Right lobe of liver (tissue), 4 donors: ENCODE measurements around a stretch of chr17.

GRCh38 chr17:61479855-61480412 lies 27.7 kb downstream of the TBX4 start:
- PRO-cap, 4 experiments: no peak in any of the 4 experiments
- RAMPAGE, long total RNA, 2 experiments: no peak in any of the 2 experiments

GRCh38 chr17:61996179-61996926 lies 68.6 kb upstream of the INTS2 start:
- PRO-cap, 4 experiments: no peak in any of the 4 experiments
- RAMPAGE, long total RNA, 2 experiments: no peak in any of the 2 experiments

- PRO-cap, 4 experiments: no peak in any of the 4 experiments
- RAMPAGE, long total RNA, 2 experiments: no peak in any of the 2 experiments
These were observed 59.0 kb downstream of the MED13 start for GRCh38 chr17:62005866-62006730.

GRCh38 chr17:62062924-62063663 lies 2.0 kb downstream of the MED13 start:
- PRO-cap, 4 experiments: no peak in any of the 4 experiments
- RAMPAGE, long total RNA, 2 experiments: no peak in any of the 2 experiments

DNA sequence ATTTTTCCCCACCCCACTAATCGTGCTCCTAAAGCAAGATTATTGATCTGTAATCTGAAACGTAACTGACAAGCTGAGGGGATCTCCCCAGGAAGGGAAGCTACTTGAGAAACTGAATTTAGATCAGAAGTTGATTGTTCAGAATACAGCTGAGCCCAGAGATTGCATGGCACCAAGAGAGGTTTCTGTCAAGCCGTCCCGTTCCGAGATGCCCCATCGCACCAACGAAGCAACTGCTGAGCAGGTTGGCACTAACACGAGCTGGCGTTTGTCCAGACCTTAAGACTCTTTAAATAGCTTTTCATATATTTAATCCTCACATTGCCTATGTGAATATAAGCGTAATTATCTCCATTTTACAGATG lies 20.1 kb upstream of the TLK2 start:
- PRO-cap, 4 experiments: no peak in any of the 4 experiments
- RAMPAGE, long total RNA, 2 experiments: no peak in any of the 2 experiments

GRCh38 chr17:62477276-62477490 lies 1.4 kb upstream of the TLK2 start:
- PRO-cap, 4 experiments: no peak in any of the 4 experiments
- RAMPAGE, long total RNA, 2 experiments: no peak in any of the 2 experiments

- PRO-cap, 4 experiments: no peak in any of the 4 experiments
- RAMPAGE, long total RNA, 2 experiments: no peak in any of the 2 experiments
These were observed 2.4 kb downstream of the TLK2 start for GRCh38 chr17:62480940-62481434.

- PRO-cap, 4 experiments: no peak in any of the 4 experiments
- RAMPAGE, long total RNA, 2 experiments: no peak in any of the 2 experiments
These were observed 74.3 kb upstream of the MRC2 start for GRCh38 chr17:62553003-62553744.

- PRO-cap, 4 experiments: peak in 4 of 4 experiments; most common plus-strand start chr17:62611998 (in 1); most common minus-strand start chr17:62611837 (in 2)
- RAMPAGE, long total RNA, 2 experiments: no peak in any of the 2 experiments
These were observed 15.6 kb upstream of the MRC2 start for GRCh38 chr17:62611732-62612428.

GRCh38 chr17:62665757-62666881 lies 38.6 kb downstream of the MRC2 start:
- PRO-cap, 4 experiments: no peak in any of the 4 experiments
- RAMPAGE, long total RNA, 2 experiments: no peak in any of the 2 experiments

DNA sequence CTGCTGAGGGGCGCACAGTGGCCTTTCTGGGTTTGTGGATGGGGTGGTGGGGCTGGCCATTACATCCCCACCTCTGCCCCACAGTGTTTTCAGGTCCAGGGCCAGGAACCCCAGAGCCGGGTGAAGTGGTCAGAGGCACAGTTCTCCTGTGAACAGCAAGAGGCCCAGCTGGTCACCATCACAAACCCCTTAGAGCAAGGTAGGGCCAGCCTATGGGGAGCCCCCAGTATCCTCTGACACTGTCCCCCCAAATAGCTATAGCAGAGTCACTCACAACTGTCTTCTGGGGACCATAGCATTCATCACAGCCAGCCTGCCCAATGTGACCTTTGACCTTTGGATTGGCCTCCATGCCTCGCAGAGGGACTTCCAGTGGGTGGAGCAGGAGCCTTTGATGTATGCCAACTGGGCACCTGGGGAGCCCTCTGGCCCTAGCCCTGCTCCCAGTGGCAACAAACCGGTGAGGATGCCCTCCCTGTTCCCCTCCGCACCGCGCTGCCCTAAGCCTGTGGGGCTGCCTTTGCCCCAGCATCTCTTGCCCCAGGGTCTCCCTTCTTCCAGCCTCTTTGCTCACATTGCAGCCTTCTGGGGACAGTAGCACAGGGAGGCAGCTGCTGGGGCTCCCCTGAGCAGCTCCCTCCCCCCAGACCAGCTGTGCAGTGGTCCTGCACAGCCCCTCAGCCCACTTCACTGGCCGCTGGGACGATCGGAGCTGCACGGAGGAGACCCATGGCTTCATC lies 60.9 kb downstream of the MRC2 start:
- PRO-cap, 4 experiments: no peak in any of the 4 experiments
- RAMPAGE, long total RNA, 2 experiments: no peak in any of the 2 experiments

DNA sequence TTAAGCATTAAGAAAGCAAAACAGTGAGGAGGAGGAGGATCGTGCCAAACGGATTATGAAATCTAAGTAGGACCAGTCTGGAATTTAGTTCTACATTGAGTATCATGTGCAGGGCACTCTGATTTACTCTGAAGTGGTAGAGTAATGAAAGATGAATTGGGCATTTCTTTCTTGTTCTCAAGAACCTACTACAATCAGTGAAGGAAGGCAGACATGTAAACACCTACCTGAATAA lies 195.2 kb downstream of the CYB561 start:
- PRO-cap, 4 experiments: no peak in any of the 4 experiments
- RAMPAGE, long total RNA, 2 experiments: no peak in any of the 2 experiments

DNA sequence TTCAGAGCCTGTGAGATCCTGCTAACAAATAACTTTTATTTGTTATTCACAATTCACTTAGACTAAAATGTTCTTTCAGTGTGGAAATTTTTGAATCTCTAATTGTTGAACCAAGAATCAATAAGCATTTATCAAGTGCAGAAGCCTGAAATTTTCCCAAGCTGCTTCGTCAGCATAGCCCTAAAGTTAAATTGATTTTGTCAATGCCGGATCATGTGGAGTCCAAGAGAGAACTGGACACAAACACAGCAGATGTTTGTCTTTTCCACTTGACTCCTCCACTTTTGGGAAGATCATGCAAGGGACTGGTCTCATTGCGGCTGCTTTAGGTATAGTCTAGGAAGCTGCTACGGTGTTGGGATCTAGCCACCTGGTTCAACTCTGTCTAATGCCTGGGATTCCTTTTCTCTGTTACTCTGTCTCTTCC lies 95.8 kb downstream of the CYB561 start:
- PRO-cap, 4 experiments: peak in 2 of 4 experiments; most common plus-strand start position 281 of the sequence (in 2)
- RAMPAGE, long total RNA, 2 experiments: no peak in any of the 2 experiments

DNA sequence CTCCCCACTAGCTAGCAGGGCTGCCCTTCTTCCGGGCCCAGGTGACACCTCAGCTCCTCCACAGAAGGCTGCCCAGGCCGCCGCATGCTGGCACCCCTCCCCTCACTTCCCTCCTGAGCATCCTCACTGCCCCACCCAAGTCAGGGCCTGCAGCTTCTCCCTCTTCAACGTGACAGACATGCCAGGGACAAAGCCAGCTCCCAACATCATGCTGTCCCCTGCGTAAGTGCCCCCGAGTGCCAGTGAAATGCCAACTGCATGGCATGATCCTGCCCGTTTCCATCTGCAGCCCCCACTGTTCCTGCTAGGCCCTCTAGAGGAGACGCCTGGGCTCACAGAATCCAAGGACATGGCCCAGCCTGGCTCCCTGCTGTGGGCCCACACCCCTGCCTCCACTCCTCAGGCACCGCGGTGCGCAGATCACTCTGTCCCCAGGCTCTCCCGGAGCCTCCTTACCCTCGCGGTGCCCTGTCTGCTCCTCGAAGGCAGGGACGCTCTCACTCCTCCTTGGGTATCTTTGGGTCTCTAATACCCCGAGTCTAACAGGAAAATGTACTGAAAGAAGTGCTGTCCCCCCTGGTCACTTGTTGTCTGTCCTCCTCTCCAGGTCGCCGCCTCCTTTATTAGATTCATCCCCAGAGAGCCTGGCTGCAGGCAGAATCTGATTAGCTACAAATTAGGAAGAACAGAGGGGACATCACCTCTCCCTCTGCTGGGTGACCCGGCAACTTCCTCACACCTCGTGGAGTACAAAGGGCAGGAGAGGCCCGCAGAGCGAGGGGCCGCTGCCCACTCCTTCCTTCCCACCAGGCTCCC lies 5.6 kb downstream of the CYB561 start:
- PRO-cap, 4 experiments: no peak in any of the 4 experiments
- RAMPAGE, long total RNA, 2 experiments: no peak in any of the 2 experiments

GRCh38 chr17:63447644-63448075 lies 1.6 kb upstream of the CYB561 start:
- PRO-cap, 4 experiments: no peak in any of the 4 experiments
- RAMPAGE, long total RNA, 2 experiments: no peak in any of the 2 experiments

GRCh38 chr17:63475913-63476752 lies 728 bp upstream of the ACE start:
- PRO-cap, 4 experiments: no peak in any of the 4 experiments
- RAMPAGE, long total RNA, 2 experiments: no peak in any of the 2 experiments

GRCh38 chr17:63478666-63479557 lies 2.1 kb downstream of the ACE start:
- PRO-cap, 4 experiments: no peak in any of the 4 experiments
- RAMPAGE, long total RNA, 2 experiments: no peak in any of the 2 experiments

GRCh38 chr17:63556790-63557710 lies 6.8 kb downstream of the DCAF7 start:
- PRO-cap, 4 experiments: no peak in any of the 4 experiments
- RAMPAGE, long total RNA, 2 experiments: no peak in any of the 2 experiments

- PRO-cap, 4 experiments: no peak in any of the 4 experiments
- RAMPAGE, long total RNA, 2 experiments: no peak in any of the 2 experiments
These were observed 9.5 kb downstream of the TACO1 start for GRCh38 chr17:63610131-63610706.

- PRO-cap, 4 experiments: no peak in any of the 4 experiments
- RAMPAGE, long total RNA, 2 experiments: no peak in any of the 2 experiments
These were observed 10.7 kb downstream of the TACO1 start for GRCh38 chr17:63611356-63611890.